ENCODE data around the gene KIAA2026.

GRCh38 chr9:4579035-4579598 lies 83.0 kb upstream of the PLPP6 start:
- RRBS: no CpG with 5 or more reads among the region's 3 CpGs

- RRBS: no CpG with 5 or more reads among the region's 16 CpGs
These were observed 56.0 kb upstream of the PLPP6 start for GRCh38 chr9:4606068-4606445.

- RRBS: no CpG with 5 or more reads among the region's 10 CpGs
These were observed 1.2 kb downstream of the PLPP6 start for GRCh38 chr9:4663104-4663872.

DNA sequence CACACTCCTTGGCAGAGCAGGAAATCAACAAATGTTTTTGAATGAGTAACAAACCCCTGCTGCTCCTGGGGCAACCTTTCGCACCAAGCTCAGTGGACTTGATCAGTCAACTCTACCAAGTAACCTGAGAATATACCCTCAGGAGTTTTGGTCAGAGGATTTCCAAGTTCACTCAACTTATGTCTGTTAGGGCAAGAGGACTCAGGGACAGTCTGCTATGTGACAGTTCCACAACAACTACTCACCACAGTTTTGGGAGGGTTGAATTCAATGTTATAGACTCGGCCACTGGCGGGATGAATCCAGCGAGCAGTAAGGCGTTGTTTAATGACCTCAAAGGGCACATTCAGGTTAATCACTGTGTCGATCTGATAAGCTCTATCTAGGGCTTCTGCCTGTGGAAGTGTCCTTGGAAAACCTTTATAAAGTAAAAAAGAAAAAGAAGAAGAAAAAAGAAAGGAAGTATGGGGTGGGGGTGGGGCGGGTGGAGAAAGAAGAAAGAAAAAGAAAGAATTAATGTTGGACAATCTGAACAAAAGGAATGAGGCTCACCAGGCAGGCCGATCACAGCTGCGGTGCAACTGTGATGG lies 22.0 kb downstream of the AK3 start:
- RRBS: no CpG with 5 or more reads among the region's 9 CpGs

DNA sequence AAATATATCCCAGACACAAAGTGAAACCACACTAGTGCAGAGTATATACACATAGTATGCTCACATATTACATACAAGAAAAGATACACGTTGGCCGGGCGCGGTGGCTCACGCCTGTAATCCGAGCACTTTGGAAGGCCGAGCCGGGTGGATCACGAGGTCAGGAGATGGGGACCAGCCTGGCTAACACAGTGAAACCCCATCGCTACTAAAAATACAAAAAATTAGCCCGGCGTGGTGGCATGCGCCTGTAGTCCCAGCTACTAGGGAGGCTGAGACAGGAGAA lies 1.5 kb downstream of the AK3 start:
- RRBS: no CpG with 5 or more reads among the region's 13 CpGs

DNA sequence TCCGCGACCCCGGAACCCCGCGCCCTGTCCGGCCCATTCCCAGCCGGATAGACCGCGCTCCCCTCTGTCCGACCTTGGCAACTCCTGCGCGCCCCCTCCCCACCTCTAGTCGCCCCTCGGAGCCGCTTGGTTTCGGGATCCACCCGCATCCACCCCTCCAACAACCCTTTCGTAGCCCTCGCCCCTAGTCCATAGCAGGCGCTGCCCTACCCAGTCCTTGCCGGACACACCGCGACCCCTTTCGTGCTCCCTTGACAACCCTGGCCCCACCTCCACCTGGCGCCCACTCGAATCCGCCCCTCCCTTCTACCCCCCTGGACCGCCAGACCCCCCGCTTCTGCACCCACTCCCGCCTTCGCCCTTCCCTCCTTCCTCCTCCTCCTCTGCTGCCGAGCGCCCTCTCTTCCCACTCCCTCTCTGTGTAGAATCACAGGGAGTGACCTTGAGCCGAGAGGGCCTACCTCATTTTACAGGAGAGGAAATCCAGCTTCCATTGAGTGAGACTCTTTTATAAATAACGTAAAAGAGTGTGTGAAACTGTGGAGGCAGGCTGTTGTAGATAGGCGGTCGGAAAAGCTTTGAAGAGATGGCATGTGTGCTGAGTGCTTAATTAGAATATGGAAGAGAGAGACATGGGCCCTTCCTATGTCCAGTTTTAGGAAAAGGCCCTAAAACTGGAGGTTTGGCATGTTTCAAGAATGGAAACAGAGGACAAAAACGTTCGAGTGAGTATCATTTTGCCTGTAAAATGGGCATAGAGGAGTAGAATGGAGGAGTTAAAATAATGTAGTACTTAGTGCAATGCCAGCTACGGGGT lies 717 bp upstream of the AK3 start:
- RRBS: 3% methylated on average over 3 of the region's 40 CpGs

- RRBS: no CpG with 5 or more reads among the region's 4 CpGs
These were observed 49.4 kb downstream of the RCL1 start for GRCh38 chr9:4841942-4842645.

DNA sequence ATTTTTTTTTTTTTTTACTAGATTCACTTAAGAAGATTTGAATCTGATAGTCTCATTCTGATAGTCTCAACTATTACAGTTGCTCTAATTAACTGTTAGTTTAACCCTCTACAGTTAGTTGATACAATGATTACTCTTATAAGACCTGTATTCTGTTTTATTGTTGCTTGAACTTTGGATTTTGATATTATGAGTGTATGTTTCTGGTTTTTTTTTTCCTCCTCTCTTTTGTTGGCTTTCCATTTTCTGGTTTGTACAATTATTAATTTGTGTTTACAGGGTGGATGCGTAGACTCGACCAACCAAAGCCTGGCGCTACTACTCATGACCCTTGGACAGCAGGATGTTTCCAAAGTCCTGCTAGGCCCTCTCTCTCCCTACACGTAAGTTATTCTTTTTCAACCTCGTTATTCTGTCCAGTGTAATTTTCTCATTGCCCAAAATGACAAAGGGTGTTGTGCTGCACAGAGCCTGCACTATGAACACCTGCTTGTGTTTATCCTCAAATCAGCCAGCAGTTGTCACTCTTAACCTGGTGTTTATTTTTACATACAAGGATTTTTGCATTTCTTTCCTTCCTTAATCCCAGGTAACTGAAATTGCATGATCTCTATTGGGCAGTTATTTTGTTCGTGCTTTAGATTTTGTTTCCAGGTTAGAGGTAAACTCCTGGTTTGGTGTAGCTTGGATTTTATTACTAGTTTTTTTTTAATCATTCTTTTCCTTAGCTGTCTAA lies 56.6 kb downstream of the RCL1 start:
- RRBS: no CpG with 5 or more reads among the region's 6 CpGs

DNA sequence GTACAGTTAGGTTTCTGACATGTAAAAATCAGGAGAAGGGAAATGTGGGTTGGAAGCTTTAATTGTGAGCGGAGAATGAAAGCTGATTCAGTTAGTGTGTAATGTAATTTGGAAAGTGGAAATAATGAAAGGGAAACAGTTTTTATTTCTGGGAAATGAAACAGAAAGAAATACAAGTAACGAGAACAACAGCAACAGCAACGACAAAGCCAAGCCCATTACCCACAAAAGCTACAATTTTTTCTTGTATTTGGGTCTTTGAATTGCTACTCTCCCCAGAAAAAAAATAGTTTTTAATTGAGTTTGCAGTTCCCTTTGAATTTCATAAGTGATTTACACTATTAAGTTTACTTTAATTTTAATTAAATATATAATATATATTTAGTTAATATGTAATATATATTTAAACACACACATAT lies 48.7 kb upstream of the JAK2 start:
- RRBS: no CpG with 5 or more reads among the region's 3 CpGs

DNA sequence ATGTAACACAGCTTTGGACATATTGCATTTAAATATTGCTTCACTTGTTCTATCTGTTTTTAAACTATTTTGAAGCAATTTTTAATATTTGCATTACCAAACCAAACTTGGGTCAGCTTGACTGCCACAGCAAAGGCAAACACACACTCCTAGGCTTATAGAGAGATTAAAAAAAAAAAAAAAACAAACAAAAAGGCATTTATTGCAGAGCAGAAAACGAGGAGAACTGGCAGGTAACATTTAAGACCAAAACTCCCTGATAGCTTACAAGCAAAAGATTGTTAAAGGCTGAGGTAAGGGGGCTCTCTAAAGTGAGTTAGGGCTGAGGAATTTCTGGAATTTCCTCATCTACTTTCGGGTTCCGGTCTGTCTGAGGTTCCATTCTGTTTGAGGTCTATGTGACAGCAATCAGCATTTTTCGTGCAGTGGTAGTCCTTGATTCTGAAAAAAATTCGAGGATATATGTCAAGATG lies 35.5 kb downstream of the RLN2 start:
- RRBS: no CpG with 5 or more reads among the region's 5 CpGs

DNA sequence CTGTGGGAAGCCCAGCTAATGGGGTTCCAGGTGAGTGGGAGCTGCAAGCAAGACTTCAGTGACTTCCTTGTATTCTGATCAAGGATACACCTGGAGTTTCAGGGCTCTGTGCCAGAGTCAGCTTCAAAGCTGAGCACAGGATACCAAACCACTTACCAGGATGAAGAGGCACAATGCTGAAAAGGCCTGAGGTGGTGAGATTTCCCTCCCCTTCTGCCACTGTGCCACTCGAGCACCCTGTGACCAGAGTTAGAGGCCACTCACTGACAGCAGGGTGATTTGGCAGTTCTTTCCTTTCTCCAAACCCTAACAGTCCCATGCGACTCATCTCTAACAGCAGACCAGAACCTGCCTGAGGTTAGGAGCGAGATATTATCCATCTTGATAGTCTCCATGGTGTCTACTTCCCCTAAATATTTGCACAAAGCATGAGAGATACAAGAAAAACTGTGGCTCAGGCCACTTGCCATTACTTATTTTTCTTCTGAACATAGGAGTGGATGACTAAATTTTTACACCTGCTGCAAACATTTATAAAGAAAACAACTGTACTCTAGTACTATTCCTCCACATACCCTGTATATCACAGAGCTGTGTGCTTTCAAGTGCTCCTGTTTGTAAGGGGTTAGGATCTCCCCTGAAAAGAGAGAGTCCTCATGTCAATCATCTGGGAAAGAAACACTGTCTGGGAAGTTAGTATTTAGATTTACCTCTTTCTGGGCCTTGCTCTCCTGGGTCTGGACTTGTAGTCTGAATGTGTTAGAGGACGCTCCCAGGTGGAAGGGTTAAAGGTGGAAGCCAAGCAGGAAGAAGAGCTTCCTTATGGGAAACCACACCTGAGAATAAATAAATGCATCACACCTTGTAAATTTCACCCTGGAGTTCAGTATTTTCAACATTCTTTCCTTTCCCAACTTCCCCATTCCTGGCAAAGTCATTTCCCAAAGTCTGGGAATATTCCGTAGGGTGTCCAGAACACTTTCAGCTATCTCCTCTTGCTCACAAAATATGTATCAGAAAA lies 1.6 kb downstream of the PLGRKT start:
- RRBS: no CpG with 5 or more reads among the region's 5 CpGs

- RRBS: no CpG with 5 or more reads among the region's 14 CpGs
These were observed 9.5 kb upstream of the PDCD1LG2 start for GRCh38 chr9:5500659-5501400.

GRCh38 chr9:5608586-5609416 lies 20.1 kb upstream of the RIC1 start:
- RRBS: no CpG with 5 or more reads among the region's 6 CpGs

DNA sequence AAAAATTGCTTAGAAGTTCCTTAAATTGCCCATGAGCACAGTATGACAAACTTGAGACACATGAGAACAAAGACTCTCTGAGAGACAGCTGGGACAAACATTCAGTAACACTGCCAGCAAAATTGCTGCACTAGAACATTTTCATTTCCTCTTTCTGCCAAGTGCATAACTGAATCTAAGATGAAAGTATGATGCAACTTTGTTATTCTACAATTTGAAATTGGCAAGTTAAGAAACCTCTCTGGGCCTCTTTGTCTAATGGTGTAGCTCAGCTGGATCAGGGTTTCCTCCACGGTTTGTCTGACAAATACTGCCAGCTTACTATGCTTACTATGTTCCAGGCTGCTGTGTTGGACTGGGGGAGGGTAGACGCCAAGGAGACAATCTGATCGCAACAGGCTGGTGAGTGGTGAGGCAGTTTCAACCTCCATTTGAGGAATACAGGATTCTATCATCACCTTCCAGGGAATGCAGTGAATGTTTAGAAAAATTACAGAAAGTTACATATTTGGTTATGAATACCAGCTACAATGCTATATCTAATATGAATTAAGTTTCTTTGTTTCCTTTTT lies 1.7 kb upstream of the RIC1 start:
- RRBS: no CpG with 5 or more reads among the region's 3 CpGs

DNA sequence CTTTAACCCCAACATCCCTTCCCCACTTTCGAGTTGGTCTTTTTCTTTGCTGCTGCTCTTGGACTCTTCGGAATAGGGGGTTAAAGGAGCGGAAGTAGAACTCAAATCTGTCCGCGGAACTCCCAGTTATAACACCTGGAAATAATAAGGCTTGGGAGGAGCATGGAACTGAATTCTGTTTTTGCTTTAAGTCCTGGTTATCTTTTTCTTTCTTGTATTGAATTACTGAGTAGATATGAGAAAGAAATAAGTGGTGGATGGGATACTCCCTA lies 1.0 kb downstream of the RIC1 start:
- RRBS: no CpG with 5 or more reads among the region's 5 CpGs

DNA sequence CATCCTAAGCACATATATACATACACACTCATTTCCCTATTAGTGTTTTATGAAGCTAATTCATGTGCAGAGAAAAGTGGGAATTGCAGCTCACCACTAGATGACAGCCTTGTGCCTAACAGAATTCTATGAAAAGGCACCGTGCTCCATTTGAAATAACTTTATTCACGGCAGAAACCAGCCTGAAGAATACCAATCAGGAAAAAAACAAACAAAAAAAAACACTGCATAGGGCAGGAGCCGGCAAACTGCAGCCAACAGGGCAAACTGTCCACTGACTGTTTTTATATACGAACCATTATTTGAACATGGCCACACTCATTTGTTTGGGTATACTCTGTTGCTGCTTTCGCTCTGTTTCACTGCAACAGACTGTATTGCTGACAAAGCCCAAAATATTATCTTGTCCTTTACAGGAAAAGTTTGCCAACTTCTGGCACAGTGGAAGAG lies 33.6 kb downstream of the ERMP1 start:
- RRBS: no CpG with 5 or more reads among the region's 5 CpGs

DNA sequence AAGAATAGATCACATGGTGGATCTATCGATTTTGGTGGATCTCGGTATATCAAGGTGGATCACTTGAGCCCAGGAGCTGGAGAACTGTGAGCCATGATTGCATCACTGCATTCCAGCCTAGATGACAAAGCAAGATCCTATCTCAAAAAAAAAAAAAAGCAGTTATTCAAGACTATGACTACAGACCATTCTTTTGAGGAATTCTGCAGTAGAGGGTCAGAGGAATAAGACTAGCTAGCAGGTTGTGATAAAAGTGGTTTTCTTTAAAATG lies 15.0 kb downstream of the ERMP1 start:
- RRBS: no CpG with 5 or more reads among the region's 2 CpGs

GRCh38 chr9:5823872-5824071 lies 9.1 kb downstream of the ERMP1 start:
- RRBS: no CpG with 5 or more reads among the region's 2 CpGs

DNA sequence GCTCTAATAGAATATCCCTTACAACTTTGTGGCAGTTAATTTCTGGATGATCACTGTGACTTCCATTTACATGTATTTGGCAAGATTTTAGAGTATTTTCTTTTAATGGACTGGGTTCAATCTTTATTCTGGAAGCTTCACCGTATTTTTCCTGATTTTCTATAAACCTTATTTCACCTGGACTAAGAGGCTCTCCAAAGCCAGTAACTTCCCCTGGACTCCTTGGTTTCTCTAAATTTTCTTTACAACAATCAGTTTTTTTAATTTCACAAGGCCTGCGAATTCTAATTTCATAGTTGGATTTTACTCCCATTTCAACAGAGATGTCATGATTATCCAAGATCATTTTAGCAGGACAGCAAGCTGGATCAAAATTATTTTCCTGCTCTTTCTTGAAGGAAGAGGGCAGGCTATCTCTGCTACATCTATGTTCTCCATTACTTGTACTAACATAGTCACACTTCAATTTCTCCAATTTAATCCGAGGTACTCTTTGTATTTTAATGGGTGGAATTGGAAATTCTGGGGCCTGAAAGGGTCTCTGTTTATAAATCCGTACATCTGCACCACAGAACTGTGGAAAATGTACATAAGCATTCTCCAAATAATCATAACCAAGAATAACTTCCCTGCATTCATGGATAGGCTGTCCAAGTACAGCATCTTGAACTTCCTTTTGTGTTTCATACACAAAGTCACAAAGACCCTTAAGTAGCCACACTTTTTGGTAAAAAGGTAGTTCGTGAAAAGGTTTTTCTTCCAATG lies 39.9 kb downstream of the KIAA2026 start:
- RRBS: no CpG with 5 or more reads among the region's 5 CpGs

GRCh38 chr9:6008180-6008841 lies at the start of gene KIAA2026:
KIAA2026 (minus strand) TSS chr9:6008482.
- RRBS: 2% methylated on average over 11 of the region's 37 CpGs